Left colon (tissue), 1 donor: Measurements from ENCODE around the gene PGGHG.

DNA sequence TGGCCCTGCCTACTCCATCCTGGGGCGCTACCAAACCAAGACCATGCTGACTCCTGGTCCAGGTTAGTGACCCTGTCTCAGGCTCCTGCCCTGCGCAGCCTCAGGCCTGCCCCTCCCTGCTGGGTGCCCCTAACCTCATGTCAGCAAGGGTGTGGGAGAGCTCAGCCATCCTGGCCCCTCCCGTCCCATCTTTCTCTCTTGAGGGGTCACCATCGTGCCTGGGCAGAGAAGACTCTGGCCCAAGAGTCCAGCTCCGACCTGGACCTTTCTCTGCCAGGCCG is 1.1 kb downstream of the ODF3 start:
- PRO-cap: unidirectional peak, minus-strand start at position 196 of the sequence

- PRO-cap: no peak
Observed at GRCh38 chr11:204382-205199, 2.6 kb downstream of the BET1L start.

- PRO-cap: no peak
Observed at GRCh38 chr11:215418-216358, 8.2 kb downstream of the RIC8A start.

DNA sequence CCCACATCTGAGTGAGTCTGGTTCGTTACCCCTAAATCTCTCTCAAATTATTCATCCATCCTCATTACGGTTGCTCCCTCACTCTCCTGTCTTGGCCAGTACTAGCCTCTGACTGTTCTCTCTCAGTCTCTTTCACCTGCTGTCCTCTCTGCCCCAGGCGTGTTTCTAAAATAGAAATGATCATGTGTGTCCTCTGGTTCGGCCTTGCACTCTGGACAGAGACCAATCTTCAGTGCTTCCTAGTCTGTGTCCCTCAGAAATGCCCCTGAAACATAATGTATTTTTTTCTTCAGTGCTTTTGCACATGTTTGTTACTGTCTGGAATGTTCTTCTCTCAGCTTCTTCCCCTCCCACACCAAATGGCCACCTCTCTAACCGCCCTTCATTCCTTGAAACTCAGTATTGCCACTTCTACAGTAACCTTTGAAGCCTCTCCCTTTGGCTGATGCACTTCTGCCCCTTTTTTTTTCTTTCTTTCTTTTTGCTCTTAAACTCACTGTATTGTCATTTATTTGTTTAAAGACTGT is 5.0 kb downstream of the PSMD13 start:
- PRO-cap: no peak

DNA sequence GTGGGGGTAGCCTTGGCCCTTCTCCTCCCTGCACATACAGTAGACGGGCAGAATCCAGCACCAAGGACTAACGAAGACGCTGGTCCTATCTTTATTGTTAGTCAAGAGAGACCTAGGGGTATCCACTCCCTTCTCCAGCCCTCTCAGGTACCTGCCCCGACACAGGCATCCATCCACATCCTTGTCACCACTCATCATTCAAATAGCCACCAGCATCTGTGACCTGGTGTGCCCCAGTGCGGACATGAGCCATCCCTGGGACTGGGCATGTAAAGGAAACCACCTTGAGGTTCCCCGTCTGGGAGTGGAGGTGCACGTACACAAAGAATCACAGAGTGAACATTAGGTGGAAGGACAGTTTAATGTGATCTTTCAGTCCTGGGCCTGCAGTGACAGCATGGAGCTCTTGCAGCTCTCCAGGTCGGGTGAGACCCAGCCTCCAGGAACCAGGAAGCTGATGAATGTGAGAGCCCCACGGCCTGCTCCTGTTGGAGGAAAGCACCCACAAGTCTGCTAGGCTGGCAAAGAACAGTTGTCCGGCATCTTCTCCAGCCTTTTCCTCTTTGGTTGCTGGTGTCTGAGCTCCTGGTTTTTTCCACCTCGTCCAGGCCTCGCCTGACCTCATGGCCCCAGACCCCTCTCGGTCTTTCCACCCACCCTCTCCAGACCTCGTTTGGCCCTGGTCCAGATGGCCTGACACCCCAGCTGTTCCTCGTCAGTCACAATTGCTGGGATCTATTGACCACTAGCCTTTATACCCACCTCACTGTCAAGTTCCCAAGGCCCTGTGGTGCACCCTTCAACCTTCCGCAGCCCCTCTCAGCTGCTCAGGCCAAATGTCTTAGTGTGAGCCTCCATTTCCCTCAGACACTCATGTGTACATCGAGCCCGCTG is 16.5 kb downstream of the PSMD13 start:
- PRO-cap: no peak

DNA sequence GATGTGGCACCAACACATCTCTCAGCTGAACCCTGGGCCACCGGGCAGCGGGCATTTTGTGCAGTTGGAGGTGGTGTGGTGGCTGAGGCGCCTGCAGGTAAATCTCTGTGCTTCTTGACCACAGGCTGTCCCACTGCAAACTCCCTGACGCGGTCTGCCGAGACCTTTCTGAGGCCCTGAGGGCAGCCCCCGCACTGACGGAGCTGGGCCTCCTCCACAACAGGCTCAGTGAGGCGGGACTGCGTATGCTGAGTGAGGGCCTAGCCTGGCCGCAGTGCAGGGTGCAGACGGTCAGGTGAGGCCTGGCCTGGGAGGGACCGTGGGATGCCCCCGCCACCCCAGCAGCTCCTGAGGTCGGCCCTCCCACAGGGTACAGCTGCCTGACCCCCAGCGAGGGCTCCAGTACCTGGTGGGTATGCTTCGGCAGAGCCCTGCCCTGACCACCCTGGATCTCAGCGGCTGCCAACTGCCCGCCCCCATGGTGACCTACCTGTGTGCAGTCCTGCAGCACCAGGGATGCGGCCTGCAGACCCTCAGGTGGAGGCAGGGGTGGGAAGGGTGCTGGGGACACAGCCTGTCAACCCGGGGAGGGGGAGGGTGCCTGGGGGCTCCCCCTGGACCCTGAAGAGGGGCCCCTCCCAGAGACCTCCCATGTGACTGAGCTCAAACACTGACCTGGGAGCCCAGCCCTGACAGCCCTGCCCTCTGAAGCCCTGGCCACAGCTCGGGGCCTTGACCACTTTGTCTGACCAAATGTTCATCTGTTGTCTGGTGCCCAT is 4.6 kb upstream of the PGGHG start:
- PRO-cap: no peak

DNA sequence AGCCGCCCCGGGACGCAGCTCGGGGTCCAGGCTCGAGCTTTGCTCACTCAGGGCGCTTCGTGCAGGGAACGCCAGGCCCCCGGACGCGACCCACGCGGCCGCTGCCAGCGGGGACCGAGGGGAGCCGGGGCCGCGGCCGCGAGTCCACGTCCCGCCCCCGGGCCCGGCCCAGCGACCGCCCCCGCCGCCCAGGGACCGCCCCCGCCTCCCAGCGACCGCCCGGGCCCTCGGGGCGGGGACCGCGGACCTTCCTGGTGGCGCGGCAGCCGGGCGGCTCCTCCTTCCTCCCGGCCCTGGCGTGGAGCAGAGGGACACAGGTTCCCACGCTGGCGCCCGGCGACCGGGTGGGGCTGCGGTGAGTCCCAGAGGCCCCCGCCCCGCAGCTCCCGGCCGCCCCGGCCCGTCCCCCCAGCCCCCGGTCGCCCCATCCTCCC is at the start of gene PGGHG:
Gene PGGHG, plus strand, starts transcription at position 242 of the 434 bp plus-strand sequence.
- PRO-cap: bidirectional peak, plus-strand start at position 295 of the sequence, minus-strand start at position 145 of the sequence

GRCh38 chr11:324755-325461 is 4.2 kb upstream of the IFITM3 start:
- PRO-cap: no peak

DNA sequence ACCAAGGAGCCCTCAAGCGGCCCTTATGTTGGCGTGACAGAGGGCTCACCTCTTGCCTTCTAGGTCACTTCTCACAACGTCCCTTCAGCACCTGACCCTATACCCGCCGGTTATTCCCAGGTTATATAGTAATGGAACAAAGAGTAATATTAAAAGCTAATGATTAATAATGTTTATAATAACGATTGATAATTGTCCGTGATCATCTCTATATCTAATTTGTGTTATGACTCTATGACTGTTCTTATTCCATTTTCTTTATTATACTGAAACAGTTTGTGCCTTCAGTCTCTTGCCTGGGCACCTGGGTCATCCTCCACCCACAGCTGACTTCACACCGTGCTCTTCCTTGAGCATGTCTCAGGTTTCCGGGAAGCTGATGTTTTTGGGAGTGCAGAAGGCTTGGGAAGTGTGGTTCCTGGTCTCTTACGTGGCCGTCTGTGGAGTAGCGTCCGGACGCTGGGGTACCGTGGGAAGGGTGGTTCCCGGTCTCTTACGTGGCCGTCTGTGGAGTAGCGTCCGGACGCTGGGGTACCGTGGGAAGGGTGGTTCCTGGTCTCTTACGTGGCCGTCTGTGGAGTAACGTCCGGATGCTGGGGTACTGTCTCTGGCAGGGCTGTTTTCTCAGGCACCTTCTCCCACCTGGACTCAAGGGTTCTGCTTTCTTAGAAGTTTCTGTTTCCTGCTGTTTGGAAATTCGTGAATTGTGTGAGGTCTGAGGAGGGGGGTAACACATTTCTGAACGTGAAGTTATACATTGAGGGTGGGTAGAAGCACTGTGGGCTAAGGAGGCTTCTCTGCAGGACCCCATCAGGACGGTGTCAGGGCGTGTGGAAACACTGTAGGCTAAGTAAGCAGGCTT is 5.0 kb upstream of the IFITM3 start:
- PRO-cap: no peak

DNA sequence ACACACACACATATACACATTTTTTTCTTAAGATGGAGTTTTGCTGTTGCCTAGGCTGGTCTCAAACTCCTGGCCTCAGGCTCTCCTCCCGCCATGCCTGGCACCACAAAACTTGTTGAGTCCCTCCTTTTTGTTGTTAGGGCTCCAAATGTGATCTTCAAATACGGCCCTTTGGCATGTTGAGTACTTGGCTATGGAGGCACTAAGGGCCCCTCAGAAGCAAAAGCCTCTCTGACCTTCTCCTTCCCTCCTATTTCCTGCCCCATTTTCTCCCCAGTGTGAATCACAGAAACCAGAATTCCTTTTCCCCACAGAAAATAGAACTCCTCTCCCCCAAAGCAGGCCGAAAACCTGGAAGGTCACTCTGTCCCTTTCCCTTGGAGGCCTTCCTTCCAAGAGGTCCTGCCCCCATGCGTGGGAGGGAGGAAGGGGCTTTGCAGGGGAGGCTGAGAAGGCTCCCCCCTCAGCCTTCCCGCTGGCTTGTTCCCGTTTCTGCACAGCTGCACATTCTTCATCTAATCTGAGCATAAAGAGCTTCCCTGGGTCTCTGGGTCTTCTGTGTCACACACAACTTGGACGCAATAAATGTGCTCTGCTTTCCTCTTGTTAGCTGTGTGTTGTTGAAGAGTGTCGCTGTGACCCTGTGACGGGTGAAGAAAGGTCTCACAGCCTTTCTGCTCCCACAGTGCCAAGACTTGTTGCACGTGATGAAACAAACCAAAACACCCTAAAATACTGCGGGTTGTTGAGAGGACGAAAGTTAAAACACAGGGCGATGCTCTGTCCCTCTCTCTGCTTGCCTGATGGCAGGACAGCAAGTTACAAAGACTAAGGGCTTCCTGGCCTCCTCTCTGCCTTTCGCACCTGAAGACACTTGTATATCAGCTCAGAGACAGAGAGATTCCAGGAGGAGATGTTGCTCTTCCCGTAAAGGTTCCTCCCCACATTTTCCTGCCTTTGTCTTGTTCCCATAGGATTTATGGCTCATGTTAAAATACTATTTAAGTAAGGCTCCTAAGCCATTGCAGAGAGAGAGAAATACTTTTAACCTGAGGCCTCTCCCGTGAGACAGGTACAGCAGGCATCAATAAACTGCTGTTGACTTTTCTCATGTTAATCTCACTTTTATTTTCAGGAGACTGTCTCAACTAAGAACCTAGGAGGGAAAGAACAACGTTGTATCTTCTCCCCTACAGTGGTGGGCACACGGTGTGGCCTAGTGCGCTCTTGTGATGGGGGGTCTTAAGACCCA is 15.2 kb upstream of the IFITM3 start:
- PRO-cap: no peak

GRCh38 chr11:355582-356692 is 13.4 kb upstream of the B4GALNT4 start:
- PRO-cap: bidirectional peak, plus-strand start at chr11:356093, minus-strand start at chr11:355939; bidirectional peak, plus-strand start at chr11:356414, minus-strand start at chr11:356345

- PRO-cap: unidirectional peak, plus-strand start at chr11:393445
Observed at GRCh38 chr11:392901-393700, 908 bp upstream of the PKP3 start.

- PRO-cap: bidirectional peak, plus-strand start at chr11:394676, minus-strand start at chr11:394586
Observed at GRCh38 chr11:394455-395133, 585 bp downstream of the PKP3 start.

GRCh38 chr11:396697-397835 is 3.1 kb downstream of the PKP3 start:
- PRO-cap: no peak

DNA sequence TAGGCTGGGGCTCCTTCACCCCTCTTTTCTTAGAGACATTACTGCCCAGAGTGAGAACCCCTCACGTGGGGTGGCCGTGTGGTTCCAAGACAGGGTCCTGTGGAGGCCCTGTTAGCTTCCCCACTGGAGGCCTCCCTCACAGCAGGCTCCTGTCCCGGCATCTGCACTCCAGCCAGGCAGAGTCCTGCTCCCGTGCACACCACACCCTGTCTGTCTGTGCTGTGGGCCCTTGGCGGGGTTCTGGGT is 5.1 kb downstream of the PTDSS2 start:
- PRO-cap: no peak

- PRO-cap: no peak
Observed at GRCh38 chr11:469264-470318, 19.5 kb downstream of the PTDSS2 start.

DNA sequence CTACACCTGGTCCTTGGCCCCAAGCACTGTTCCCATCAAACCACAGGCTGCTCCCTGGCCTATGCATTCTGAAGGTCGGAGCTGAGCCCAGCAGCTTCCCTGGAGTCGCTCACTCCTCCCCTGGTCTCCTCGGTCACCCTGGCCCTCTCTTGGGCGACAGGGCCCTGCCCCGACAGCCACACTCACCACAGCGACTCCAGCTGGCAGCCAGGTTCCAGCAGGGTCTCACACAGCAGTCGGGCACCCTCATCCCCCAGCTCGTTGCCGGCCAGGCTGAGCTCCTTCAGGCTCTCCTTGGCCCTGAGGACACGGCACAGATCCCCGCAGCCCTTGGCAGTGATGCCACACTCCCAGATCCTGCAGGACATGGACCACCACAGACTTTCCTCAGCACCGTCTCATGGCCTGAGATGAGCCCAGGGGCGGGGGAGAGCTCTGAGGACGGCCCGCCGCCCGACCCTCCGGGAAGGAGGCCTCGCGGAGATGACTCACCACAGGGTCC is 8.7 kb downstream of the RNH1 start:
- PRO-cap: no peak

DNA sequence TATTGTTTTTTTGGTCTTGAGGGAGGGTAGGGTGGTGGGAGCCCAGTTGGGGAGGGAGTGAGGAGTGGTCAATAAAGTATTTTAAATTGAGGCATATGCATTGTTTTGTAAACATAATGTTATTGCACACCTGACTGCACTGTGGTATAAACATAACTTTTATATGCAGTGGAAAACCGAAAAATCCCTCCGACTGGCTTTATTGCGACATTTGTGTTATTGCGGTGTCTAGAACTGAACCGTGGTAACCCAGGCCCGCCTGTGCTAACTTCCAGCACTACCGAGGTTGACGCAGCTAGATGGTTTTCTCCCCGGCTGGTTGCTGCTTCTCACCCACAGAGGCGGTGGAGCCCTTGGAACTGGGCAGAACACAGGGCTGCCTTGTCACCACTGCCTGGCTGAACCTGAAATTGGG is 7.6 kb upstream of the RNH1 start:
- PRO-cap: no peak

DNA sequence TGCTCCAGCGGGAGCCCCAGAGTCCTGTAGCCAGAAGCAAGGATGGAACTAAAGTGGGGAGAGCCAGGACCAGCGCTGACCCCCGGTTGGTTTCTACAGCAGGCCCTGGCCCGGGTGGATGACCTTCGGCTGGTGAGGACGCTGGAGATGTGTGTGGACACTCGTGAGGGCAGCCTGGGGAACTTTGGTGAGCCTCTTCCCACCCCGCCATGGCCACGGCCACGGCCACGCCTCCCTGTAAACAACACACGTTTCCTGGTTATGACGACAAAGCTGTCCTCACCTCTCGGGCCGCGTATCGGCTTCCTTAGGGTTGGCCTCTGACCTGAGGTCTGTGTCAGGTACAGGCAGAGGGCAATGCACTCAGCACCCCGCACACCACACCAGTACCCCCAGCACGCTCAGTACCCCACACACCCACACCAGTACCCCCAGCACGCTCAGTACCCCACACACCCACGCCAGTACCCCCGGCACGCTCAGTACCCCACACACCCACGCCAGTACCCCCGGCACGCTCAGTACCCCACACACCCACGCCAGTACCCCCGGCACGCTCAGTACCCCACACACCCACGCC is 4.2 kb downstream of the LRRC56 start:
- PRO-cap: unidirectional peak, minus-strand start at position 211 of the sequence

GRCh38 chr11:607146-607640 is 8.6 kb downstream of the IRF7 start:
- PRO-cap: no peak